Retinal pigment epithelial cell (primary cell): ENCODE data around the genes KRTDAP and HSPB6.

DNA sequence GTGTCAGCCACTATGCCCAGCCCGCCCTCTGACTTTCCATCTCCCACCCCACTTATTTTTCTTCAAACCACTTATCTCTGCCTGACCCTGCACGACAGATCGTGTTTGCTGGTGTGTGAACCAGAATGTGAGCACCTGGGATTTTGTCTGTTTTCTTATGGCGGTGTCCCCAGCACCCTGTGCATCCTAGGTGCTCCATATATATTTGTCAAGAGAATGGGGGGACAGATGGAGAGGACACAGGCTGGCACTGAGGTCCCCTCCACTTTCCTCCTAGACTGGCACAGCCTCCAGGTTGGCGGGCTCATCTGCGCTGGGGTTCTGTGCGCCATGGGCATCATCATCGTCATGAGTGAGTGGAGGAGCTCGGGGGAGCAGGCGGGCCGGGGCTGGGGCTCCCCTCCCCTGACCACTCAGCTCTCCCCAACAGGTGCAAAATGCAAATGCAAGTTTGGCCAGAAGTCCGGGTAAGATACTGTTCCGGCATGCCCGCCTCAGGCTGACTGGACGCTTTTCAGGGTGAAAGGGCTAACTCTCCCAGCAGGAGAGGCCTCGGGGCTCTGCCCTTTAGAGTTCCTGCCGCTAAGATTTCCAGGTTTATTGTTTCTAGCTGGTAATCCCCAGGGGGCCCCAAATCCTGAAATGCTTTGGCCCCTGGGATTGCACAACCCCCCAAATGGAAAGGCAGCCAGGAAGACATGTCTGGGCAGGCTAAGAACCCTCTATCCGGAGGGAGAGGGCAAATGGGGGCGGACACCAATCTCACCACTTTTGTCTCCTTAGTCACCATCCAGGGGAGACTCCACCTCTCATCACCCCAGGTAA, 7.1 kb downstream of the FXYD3 start:
- RRBS: 52% methylated on average over 2 of the region's 19 CpGs

DNA sequence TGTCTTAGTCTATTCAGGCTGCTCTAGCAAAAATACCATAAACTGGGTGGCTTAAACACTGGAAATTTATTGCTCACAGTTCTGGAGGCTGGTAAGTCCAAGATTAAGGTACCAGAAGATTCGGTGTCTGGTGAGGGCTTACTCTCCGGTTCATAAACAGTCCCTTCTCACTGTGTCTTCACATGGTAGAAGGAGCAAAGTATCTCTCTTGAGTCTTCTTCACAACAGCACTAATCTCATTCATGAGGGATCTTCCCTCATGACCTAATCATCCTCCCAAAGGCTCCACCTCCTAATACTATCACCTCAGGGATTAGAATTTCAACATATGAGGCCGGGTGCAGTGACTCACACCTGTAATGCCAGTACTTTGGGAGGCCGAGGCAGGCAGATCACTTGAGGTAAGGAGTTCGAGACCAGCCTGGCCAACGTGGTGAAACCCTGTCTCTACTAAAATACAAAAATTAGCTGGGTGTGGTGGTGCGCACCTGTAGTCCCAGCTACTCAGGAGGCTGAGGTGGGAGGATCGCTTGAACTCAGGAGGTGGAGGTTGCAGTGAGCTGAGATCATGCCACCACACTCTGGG, 31.7 kb downstream of the FAM187B start:
- RRBS: no CpG with 5 or more reads among the region's 8 CpGs

- RRBS: no CpG with 5 or more reads among the region's 4 CpGs
These were observed 14.3 kb downstream of the FAM187B start for GRCh38 chr19:35214281-35214688.

DNA sequence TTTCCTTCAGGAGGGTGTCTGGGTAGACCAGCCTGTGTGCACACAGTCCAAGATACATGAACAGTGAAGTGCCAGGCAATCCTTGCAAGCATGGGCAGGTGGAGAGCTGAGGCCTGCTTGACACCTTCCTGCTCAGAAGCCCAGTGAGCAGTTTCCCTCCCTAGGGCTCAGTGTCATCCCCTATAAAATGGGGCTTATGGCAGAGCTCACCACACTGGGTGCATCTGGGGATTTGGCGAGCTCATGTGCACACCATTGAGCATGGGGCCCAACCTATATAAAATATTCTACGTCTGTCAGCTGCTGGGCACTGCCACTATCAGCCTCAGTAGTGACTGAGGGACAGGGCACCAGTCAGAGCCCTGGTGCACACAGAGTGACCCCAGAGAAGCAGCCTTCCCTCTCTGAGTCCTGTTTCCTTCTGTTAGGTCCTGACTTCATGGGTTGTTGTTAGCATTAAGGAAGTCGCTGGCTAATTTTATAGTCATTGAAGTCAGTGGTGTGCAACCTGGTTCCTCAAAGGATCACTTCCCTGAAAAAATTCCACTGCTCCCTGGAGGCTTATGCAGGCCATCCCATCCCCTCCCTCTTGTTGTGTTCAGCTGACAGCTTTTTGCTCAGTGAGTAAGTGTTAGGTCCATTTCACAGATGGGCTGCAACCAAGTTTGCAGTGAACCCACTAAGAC, 4.1 kb upstream of the USF2 start:
- RRBS: no CpG with 5 or more reads among the region's 3 CpGs

- RRBS: 10% methylated on average over 28 of the region's 69 CpGs
These were observed 1.5 kb upstream of the USF2 start for GRCh38 chr19:35266943-35267938.

DNA sequence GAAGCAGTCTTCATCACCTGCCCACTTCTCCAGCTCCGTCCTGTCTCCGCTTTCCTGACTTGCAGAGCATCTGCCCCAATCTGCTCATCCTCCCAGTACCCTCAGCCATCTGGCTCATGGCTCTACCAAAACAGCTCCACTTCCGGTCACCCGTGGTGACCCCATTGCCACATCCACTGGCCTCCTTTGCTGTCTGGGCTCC, 4.3 kb downstream of the USF2 start:
- RRBS: no CpG with 5 or more reads among the region's 4 CpGs

DNA sequence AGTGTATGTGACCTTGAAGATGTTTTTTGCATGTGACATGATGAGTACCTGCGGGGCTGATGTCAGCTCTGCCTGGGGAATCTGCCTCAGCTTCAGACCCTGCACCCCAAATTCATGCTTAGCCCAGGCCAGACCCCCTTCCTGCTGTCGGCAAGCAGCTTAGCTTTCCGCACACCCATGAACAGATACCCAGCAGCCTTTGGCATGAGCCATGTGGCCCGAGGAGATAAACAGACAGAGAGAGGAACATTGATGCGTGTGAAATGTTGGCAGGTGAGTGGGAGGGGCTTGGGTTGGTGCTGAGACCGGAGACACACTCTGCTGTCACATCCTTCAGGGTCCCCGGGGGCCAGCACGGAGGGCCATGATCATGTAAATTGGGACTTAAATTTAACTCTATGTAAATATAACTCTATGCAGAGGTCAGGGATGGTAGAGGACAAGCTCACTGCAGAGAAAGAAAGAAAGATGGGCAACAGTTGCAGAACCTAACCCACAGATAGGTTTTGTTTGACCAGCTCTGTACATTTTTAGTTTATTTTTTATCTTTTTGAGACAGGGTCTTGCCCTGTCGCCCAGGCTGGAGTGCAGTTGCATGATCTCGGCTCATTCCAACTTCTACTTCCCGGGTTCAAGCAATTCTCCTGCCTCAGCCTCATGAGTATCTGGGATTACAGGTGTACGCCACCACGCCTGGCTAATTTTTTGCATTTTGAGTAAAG, 1.6 kb downstream of the CD22 start:
- RRBS: no CpG with 5 or more reads among the region's 13 CpGs

- RRBS: no CpG with 5 or more reads among the region's 14 CpGs
These were observed at the start of gene KRTDAP for GRCh38 chr19:35490270-35490968. KRTDAP (minus strand) TSS chr19:35490464.

DNA sequence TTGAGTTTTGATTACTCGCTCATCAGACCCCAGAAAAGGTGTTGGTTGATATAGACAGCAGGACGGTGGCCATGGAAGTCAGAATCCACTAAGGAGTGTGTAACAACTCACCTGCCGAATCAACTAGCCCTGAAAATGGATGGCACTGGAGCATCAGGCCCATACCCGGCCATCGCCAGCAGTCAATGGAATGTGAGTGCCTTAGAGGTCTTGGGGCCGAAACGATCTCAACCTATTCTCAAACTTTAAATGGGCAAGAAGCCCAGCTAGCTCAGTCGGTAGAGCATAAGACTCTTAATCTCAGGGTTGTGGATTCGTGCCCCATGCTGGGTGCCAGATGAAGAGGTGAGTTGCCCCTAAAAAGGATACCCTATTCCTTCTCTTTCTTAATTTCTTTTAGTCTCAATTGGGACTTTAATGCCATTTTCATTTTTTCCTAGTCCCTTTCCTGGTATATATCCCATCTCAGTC, 10.3 kb upstream of the PMIS2 start:
- RRBS: no CpG with 5 or more reads among the region's 9 CpGs

GRCh38 chr19:35643117-35644037, 1.8 kb downstream of the ETV2 start:
- RRBS: 3% methylated on average over 24 of the region's 67 CpGs

DNA sequence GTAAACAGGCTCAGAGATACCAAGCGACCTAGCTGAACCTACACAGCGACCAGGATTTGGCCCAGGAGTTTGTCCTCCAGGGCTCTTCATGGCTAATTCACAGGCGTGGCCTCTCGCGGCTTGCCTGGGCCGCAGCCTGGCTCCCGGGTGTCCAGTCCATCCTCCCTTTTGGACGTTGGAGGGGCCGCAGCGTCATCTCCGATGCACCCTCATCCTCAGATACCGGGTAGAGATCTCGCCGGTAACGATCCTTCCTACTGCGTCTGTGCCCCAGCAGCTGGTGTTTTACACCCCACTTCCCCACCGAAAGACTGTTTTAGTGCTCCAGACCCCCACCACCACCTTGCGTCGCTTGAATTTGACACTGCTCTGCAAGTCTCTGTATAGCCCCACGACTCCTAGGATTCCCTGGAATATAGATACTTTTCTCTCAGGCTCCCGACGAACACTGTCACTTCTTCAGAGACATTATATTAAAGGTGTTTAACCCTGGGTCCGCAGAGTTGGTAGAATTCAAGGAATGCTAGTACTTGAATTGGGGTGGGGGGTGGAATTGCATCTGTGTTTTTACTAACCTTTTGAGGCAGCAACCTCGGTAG, 644 bp downstream of the COX6B1 start:
- RRBS: 1% methylated on average over 5 of the region's 24 CpGs

GRCh38 chr19:35720514-35720919, 2.7 kb downstream of the KMT2B start:
- RRBS: no CpG with 5 or more reads among the region's 14 CpGs

DNA sequence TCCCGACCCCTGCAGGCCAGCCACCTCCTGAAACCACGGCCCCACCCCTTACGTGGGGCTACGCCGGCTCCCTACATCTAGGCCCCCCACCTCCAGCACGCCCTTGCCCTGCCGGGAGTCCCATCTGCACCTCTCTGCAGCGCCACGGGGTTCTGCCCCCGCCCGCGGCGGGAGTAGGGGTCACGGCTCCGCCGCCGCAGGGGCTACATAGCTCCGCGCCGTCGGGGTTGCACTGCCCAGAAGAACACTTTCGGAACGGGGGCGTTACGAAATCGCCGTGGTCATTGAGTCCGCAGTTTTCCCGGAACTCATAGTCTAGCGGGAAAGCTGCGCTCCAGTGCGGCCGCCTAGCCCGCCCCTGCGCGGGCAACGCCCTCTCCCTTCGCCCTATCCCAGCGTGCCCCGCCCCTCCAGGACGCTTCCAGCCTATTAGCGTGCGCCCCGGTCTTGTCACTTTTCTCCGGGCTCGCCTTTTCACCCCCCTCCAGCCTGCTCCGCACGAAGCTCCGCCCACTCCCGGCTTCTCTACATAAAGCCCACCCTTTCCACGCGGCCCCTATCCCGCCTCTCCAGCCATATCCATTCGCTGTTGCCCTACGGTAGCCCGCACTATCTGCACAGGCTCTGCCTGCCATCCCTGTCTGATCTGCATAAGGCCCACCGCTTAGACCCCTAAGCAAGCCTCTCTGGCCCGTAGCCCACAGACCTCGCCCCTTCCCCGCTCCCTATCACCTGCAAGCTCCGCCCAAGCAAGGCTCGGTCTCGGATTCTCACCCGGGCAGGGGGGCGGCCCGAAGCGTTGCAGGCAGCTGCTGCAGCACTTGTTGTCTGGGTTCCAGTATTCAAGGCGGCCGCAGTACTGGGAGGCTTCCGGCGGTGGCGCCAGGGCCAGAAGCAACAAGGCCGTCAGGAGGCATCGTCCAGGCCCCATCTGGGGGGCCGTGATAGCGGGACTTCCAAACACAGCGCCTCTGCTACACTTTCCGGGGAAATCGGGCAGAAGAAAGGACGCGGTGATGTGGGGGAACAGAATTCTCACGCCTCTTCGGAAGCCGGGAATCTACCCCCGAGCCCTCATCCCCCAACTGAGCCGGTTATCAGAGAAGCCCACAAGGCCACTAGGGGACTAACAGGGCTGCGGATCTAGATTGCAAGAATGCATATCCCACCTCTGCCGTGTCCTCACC, 1.6 kb downstream of the IGFLR1 start:
- RRBS: 2% methylated on average over 24 of the region's 88 CpGs

GRCh38 chr19:35750152-35750848, 1.9 kb downstream of the LIN37 start:
- RRBS: no CpG with 5 or more reads among the region's 10 CpGs

GRCh38 chr19:35756765-35757094, at the start of gene HSPB6:
HSPB6 (minus strand) TSS chr19:35757029.
- RRBS: under 1% methylated on average over 2 of the region's 33 CpGs

- RRBS: 90% methylated on average over 2 of the region's 45 CpGs
These were observed 7.9 kb upstream of the ARHGAP33 start for GRCh38 chr19:35767095-35768290.

- RRBS: 2% methylated on average over 9 of the region's 84 CpGs
These were observed 6.8 kb downstream of the NPHS1 start for GRCh38 chr19:35845195-35846265.

GRCh38 chr19:35846351-35846752, 6.0 kb downstream of the NPHS1 start:
- RRBS: no CpG with 5 or more reads among the region's 5 CpGs

- RRBS: no CpG with 5 or more reads among the region's 4 CpGs
These were observed 15.3 kb upstream of the HCST start for GRCh38 chr19:35886988-35887545.

GRCh38 chr19:35906972-35907515, 1.1 kb downstream of the TYROBP start:
- RRBS: 10% methylated on average over 2 of the region's 12 CpGs